Measurements from ENCODE around the genes TEKT4, MRPS5 and ADRA2B.

DNA sequence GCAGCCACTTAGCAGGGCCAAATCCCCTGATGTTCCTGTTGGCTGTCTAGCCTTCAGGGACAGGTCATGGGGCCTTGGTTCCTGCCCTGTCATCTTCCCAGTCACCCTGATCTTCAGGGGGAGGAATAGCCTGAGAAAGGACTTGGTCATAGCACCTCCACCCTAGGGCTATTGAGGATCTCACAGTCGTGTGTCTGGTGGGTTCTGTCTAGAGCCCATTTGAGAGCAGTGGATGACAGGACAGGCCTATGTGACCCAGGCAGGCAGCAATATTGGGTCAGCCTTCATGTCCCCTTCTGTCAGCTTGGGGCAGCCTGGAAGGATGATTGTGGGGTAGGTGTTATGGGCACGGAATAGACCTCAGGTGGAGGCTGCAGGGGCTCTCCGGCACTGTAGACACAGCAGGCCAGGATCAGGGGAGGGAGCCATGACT lies 2815.7 kb upstream of the AQP7B start:
- RRBS, result no CpG with 5 or more reads among the region's 3 CpGs

- RRBS, result no CpG with 5 or more reads among the region's 13 CpGs
Measured at GRCh38 chr2:94203087-94203580, 384.0 kb upstream of the AQP7B start.

- RRBS, result no CpG with 5 or more reads among the region's 33 CpGs
Measured at GRCh38 chr2:94870754-94871679, at the start of gene TEKT4. Gene TEKT4 (plus strand): TSS chr2:94871430.

GRCh38 chr2:95120952-95122354 lies at the start of gene MRPS5:
Gene MRPS5 (minus strand): TSS chr2:95121808.
- RRBS, result 2% methylated on average over 25 of the region's 106 CpGs

DNA sequence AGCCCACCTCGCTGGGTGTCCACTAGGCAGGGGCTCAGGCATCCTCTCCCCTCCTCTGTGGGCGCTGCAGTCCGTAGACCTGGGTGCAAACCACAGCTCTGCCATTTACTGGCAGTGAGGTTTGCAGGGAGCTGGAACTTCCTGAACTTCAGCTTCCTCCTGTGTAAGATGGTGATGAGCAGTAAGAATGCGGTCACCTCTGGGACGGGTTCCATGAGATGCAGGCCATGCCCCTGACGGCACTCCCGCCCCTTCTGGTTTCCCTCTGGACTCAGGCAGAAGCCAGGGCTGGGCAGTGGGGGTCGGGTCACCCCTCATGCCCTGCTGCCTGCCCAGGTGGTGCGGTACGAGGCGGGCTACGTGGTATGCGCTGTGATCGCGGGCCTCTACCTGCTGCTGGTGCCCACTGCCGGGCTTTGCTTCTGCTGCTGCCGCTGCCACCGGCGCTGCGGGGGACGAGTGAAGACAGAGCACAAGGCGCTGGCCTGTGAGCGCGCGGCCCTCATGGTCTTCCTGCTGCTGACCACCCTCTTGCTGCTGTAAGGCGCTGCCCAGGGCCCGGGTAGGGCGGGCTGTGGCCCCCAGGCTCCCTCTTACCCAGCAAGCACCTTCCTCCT lies 1.5 kb downstream of the PROM2 start:
- RRBS, result no CpG with 5 or more reads among the region's 28 CpGs

DNA sequence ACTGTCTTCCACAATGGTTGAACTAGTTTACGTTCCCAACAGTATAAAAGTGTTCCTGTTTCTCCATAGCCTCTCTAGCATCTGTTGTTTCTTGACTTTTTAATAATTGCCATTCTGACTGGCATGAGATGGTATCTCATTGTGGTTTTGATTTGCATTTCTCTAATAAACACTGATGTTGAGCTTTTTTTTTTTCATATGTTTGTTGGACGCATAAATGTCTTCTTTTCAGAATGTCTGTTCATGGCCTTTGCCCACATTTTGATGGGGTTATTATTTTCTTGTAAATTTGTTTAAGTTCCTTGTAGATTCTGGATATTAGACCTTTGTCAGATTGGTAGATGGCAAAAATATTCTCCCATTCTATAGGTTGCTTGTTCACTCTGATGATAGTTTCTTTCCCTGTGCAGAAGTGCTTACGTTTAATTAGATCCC lies 173.5 kb downstream of the ANKRD36C start:
- RRBS, result no CpG with 5 or more reads among the region's 3 CpGs

GRCh38 chr2:95838832-95839276 lies 152.8 kb downstream of the ANKRD36C start:
- RRBS, result no CpG with 5 or more reads among the region's 3 CpGs

GRCh38 chr2:95885883-95886408 lies 105.7 kb downstream of the ANKRD36C start:
- RRBS, result no CpG with 5 or more reads among the region's 5 CpGs

- RRBS, result no CpG with 5 or more reads among the region's 6 CpGs
Measured at GRCh38 chr2:96016646-96017481, 17.9 kb downstream of the GPAT2 start.

DNA sequence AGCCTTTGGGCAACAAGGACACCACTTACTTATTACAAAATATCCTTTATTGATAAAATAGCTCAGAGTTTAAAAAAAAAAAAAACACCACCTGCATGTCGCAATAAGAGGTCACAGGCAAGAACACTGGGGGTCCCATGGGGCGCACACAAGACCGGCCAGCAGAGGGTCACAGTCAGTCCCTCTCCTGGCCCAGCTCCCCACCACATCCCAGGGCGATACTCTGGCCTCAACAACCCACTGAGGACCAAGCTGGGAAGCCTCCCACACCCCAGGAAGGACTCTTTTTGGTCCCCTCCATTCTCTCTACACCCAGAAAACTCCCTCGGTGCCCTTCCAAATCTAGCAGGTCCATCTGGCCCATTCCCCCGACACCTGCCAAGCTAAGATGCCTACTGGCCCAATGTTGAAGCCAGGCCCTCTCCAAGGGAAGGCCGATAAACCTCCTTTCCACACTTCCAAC lies 3.5 kb downstream of the ADRA2B start:
- RRBS, result no CpG with 5 or more reads among the region's 7 CpGs

- RRBS, result 2% methylated on average over 66 of the region's 144 CpGs
Measured at GRCh38 chr2:96116202-96117377, at the start of gene ADRA2B. Gene ADRA2B (minus strand): TSS chr2:96116571.

- RRBS, result no CpG with 5 or more reads among the region's 4 CpGs
Measured at GRCh38 chr2:96140909-96141225, 2.6 kb upstream of the ASTL start.

DNA sequence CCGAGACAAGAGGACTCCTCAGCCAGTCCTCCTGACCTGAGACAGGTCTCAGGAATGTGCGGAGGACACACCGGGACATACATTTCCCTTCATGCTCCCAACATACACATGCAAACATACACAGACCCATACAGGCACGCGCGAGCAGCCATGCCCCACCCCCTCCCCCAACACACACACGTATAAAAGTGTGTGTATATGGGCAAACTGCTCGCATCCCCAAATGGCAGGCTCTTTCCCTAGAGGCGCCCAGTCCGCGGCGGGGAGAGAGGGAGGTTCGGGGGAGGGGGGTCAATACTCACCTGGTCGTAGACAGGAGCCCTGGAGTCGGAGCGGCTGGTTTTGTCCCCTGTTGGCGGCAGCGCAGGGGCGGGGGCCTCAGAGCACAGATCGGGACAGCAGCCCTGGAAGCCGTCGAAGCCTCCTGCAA lies 766 bp downstream of the DUSP2 start:
- RRBS, result no CpG with 5 or more reads among the region's 22 CpGs

GRCh38 chr2:96185316-96186049 lies 23.1 kb downstream of the STARD7 start:
- RRBS, result no CpG with 5 or more reads among the region's 3 CpGs

- RRBS, result 2% methylated on average over 28 of the region's 69 CpGs
Measured at GRCh38 chr2:96265092-96265794, 554 bp downstream of the TMEM127 start.

- RRBS, result no CpG with 5 or more reads among the region's 8 CpGs
Measured at GRCh38 chr2:96274153-96275066, 8.4 kb downstream of the CIAO1 start.

GRCh38 chr2:96304529-96304976 lies 793 bp downstream of the SNRNP200 start:
- RRBS, result no CpG with 5 or more reads among the region's 10 CpGs

DNA sequence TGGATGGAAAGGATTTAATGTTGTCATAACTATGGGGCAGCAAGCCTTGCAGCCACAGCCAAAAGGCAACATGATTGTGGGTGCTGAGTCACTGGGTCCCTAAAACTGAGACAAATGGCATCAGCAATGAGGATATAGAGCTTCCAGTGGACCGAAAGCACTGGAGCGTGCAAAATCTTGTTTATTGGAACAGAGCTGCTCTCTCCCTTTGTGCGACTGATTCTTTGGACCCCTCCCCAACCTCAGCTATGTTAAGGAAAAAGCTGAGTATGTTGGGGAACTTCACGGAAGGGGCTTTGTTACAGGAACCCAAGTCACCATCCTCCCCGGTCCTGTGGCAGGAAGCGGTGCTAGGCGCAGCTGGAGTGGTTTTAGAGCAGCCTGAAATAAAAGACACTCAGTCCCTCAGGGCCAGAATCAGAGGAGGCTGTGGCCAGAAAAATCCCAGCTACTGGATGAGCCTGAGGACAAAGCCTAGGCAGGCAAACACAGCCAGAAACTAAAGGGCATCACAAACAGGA lies 9.5 kb upstream of the ITPRIPL1 start:
- RRBS, result no CpG with 5 or more reads among the region's 7 CpGs

DNA sequence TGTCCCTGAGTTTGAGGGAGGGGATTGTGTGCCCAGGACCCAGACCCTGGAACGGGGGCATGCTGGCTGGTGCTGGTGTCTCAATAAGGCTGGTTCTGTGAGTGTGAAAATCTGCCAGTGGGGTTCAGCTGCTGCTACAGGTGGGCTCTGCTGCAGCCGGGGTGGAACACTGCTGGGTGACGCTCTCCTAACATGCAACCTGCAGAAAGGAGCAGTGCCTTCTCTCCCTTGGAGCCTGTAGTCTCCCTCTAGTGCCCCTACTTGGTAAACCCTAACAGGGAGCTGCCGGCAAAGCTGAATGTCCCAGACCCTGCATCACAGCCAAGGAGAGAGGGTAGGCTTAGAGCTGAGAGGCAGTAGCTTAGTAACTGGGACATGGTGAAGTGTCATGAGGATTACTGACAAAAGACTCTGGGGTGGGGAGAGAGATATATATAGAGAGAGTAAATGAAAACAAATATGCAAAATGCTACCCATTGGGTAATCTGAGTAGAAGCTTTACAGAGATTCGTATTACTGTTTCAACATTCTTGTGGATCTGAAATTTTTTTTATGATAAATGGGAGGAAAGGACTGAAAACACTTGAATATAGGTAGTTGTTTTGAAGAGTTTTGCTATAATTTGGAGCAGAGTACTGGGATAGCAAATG lies 9.9 kb downstream of the NCAPH start:
- RRBS, result no CpG with 5 or more reads among the region's 5 CpGs

- RRBS, result no CpG with 5 or more reads among the region's 12 CpGs
Measured at GRCh38 chr2:96352897-96353441, 17.4 kb downstream of the NCAPH start.

Data from epithelial cell of esophagus (primary cell).